Measurements from ENCODE around the genes MXD3 and PFN3.

- RRBS = no CpG with 5 or more reads among the region's 6 CpGs
Measured at GRCh38 chr5:177300872-177301764, 2.4 kb downstream of the RAB24 start.

- RRBS = no CpG with 5 or more reads among the region's 9 CpGs
Measured at GRCh38 chr5:177309371-177309750, 2.3 kb downstream of the MXD3 start.

DNA sequence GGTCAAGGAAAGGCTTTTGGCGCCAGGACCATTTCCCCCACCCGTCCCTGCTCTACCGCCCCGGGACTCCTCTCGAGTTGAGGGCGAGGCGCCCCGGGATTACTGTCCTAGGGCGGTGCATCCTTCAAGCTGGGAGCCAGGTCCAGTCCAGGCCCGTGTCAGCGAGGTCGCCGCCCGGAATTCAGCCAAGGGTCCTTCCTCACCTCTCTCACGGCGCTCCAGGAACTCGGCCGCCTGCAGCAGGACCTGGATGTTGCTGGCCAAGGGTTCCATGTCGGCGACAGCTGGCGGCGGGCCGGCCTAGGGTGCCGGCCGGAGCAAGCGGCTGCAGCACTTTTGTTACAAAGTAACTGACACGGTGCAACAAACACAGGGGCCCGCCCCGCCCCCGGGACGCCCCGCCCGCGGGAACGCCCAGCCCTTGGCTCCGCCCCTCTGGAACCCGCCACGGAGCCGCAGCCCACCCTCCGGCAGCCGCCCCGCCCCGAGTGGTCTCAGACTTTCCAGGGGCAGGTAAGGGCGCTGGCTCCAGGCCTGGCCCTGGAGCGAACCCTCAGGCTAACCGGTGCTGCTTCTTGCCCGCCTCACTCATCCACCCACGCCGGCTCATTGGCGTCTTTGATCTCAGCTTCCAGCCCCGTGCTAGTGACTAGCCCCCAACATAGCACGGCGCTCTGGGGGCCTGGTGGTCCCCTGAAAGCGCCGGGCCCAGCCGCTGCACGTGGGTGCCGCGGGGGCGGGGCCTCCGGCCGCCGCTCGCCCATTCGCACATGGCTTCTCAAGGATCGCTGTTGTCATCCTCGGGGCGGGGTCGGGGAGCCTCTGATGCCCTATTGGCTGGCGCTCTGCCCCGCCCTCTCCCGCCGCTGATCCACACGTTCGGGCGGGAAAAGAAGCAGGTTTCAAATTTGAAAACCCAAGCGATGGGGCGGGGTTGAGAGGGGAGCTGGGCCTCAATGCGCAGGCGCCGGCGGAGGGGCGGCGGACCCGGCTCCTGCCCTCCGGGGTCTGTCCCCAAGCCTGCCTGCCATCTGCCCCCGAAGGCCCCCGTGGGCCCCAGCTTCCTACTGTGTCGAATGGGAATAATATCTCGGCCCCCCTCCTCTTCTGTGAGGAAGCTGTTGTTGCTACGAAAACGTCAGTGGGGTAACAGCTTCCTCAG, at the start of gene MXD3:
Gene MXD3 (minus strand): TSS at position 341 of the 1,162 bp plus-strand sequence.
- RRBS = 1% methylated on average over 39 of the region's 92 CpGs

GRCh38 chr5:177338978-177339913, 12.2 kb downstream of the LMAN2 start:
- RRBS = no CpG with 5 or more reads among the region's 17 CpGs

DNA sequence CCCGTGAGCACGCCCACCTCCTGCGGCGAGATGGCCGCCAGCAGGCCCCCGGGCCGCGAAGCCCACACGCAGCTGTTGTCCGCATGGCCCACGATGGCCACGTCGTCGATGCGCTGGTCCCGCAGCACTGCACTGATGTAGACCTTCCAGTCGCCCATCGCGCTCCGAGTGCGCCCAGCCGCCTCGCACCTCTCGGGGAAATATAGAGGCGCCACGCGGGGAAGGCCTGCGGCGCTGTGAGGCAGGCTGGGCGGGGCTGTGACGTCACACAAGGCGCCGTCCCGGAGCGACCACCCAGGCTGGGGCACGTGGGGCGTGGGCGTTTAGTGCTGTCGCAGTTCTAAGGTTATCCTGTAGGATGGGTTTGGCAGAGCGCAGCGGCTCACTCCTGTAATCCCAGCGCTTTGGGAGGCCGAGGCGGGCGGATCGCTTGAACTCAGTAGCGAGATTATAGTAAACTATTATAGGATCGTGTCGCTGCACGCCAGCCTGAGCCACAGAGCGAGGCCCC, at the start of gene PFN3:
Gene PFN3 (minus strand): TSS at position 243 of the 511 bp plus-strand sequence.
- RRBS = 4% methylated on average over 6 of the region's 51 CpGs

- RRBS = no CpG with 5 or more reads among the region's 46 CpGs
Measured at GRCh38 chr5:177433077-177434186, 7.0 kb downstream of the GRK6 start.

DNA sequence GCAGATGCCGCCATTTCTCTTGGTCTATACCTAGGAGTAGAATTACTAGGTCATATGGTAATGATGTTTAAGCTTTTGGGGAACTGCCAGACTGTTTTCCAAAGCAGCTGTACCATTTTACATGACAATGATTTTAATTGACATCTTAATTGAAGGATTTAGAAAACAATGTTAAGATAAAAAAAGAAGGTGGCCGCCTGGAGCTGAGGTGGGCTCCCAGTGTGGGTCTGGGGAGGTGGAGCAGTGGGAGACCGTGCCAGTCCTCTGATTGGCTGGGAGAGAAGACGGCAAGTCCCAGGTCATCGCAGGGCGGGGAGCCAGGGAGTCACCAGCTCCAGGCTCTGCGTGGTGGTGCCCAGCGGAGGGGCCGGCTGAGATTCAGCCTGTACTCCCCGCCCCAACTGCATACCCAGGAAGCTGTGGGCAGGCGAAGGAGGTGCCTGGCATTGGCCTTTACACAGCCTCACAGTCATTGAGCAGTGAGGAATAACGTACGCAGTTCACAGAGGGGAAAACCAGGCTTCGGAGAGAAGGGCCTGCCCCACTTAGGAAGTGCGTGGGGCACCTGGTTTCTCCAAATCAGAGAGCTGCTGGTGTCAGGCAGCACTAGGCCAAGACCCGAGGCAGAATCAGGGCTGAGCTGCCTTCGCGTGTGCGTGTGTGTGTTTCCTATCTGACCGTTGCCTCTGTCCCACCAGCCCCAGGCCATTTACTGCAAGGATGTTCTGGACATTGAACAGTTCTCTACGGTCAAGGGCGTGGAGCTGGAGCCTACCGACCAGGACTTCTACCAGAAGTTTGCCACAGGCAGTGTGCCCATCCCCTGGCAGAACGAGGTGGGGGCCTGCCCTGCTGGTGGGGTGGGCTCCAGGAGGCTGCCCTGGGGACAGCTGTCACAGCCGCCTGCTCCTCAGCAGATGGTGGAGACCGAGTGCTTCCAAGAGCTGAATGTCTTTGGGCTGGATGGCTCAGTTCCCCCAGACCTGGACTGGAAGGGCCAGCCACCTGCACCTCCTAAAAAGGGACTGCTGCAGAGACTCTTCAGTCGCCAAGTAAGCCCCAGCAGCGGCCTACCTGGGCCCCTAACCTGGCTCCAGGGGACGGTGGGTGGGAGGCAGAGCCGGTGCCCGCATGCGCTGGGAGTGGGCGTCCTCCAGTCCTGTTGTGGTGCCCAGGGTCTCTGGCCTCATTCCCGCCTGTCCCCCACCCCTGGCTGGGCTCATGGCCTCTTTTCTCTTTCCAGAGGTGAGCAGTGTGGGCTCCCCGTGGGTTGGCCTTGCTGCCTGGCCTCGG, 6.2 kb upstream of the PRR7 start:
- RRBS = no CpG with 5 or more reads among the region's 36 CpGs

GRCh38 chr5:177450828-177451304, 4.3 kb downstream of the PRR7 start:
- RRBS = no CpG with 5 or more reads among the region's 6 CpGs

GRCh38 chr5:177466781-177467989, 6.2 kb downstream of the DBN1 start:
- RRBS = 94% methylated on average over 6 of the region's 74 CpGs

DNA sequence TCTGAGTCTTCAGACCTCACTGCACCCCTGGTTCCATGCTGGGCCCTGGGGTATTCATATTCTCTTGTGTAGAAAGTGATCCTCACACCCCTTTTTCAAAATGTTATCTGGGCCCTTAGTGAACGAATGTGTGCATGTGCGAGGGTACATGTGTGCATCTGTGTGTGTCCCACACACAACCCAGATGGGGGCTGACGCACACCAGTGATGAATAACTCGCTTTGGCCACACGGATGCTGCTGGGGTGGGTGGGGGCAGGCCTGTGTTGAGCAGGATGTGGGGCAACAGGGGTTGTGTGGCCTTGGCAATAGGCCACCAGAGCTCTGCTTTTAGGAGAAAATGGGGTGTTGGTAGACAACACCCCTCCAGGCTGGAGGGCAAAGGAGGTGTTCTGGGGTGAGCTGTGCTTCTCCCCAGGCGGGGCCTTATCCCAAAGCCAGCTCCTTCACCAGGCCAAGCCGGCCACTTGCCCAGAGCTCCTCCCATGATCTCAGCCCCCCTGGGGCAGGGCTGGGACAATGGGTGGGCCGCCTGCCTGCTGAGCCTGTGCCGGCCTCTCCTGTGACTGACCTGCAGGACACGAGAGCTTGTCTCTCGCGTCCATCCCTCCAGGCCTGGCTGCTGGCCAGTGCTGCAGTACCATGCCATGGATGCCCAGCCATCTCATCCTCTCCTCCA, 1.7 kb downstream of the DBN1 start:
- RRBS = 1% methylated on average over 3 of the region's 12 CpGs

GRCh38 chr5:177511252-177511573, 1.6 kb upstream of the DOK3 start:
- RRBS = no CpG with 5 or more reads among the region's 5 CpGs

GRCh38 chr5:177524268-177524907, 7.6 kb upstream of the DDX41 start:
- RRBS = 95% methylated on average over 7 of the region's 19 CpGs

GRCh38 chr5:177532328-177532786, 15.6 kb upstream of the DDX41 start:
- RRBS = no CpG with 5 or more reads among the region's 9 CpGs

DNA sequence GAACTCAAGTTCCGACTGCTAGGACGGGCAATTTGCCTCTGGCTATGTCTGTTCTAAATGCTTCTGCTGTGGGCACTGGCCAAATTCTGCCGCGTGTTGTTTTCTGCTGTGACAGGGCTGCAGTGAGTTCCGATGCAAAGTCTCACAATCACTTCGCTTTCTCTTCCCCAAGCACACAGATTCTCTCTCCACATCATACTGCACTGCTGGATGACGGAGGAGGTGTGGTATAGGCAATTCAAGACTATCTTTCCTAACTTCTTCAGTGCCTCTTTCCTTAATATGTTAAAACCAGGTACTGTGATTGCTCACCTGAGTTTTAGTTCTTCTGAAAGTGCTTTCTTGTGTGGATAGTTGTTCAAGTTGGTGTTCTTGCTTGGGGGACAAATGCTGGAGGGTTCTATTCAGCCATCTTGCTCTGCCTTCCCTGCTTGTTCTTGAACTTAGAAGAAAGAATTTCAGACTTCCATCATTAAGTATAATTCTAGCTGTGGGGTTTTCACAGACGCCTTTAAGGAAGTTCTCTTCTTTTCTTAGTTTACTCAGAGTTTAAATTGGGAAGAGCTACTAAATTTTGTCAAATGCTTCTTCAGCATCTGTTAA, 41.7 kb downstream of the B4GALT7 start:
- RRBS = no CpG with 5 or more reads among the region's 8 CpGs

DNA sequence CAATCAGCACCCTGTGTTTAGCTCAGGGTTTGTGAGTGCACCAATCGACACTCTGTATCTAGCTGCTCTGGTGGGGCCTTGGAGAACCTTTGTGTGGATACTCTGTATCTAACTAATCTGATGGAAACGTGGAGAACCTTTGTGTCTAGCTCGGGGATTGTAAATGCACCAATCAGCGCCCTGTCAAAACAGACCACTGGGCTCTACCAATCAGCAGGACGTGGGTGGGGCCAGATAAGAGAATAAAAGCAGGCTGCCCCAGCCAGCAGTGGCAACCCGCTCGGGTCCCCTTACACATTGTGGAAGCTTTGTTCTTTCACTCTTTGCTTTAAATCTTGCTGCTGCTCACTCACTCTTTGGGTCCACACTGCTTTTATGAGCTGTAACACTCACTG, 89.1 kb downstream of the B4GALT7 start:
- RRBS = no CpG with 5 or more reads among the region's 7 CpGs

DNA sequence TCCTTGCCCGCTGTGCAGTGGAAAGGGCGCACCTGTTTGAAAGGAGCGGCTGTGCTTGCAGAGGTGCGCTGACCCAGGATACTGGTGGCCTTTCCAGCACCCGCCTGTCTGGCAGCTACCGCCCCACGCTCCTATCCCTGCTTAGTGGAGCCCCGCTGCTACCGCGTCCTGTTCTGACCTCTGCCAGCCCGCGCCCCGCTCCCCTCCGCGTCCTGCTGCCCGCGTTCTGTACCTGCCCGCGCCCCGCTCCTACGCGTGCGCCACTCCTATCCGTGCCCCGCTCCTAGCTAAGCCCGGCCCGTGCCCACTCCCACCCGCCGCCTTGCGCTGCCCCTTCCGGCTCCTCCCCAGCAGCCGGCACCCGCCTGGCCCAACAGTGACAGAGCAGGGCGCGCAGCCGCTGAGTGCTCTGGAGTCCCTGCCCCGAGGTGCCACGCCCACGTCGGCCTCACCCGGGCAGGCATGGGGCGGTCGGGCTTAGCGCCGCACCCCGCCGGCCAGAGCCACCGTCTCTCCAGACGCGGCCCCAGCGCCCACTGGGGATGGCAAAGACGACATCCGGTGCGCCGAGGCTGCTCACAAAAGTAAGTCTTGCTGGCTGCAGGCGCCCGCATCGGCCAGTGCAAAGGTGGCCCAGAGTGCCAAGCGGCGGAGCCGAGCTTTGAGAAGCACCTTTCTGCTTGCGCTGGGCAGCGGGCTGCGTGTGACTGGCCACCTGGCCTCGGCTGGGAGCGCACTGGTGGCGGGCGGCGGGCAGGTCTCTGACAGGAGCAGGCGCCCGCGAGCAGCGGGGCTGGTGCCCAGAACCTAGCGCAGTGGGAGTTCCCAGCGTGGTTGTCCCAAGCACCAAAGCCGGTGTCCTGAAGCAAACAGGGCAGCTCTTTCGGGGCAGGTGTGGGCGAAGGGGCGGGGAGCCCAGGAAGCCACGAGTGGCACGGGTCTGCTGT, 56.6 kb downstream of the PROP1 start:
- RRBS = no CpG with 5 or more reads among the region's 81 CpGs

- RRBS = no CpG with 5 or more reads among the region's 35 CpGs
Measured at GRCh38 chr5:177944292-177944737, 51.7 kb downstream of the PROP1 start.

DNA sequence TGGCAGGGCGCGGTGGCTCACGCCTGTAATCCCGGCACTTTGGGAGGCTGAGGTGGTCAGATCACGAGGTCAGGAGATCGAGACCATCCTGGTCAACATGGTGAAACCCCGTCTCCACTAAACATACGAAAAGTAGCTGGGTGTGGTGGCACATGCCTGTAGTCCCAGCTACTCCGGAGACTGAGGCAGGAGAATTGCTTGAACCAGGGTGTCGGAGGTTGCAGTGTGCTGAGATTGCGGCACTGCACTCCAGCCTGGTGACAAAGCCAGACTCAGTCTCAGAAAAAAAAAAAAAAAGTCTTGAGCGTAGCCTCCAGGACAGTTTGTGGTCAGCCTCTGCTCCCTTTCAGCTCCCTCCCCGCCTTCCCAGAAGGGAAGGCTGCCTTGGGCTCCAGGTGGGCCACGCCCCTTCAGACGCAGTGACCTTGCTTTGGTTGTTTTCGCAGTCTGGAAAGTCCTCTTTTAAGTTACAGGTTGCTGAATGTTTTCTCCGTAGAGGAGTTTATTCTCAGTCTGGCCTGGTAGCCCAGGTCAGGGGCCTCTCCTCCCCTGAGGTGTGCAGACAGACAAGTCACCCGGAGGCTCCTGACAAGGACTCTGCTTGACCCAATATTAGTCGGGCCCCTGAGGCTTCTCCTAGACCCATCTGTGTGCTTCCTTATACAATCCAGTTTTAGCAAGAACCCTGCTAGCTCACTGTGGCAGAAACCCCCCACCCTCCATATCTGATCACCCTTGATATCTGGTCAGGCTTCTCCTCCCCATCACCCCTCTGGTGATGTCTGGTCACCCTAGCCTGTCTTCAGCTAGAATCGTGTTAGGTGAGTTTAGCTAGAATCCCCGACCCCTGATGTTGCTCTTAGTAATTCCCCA, 31.7 kb upstream of the N4BP3 start:
- RRBS = no CpG with 5 or more reads among the region's 21 CpGs

- RRBS = 87% methylated on average over 12 of the region's 23 CpGs
Measured at GRCh38 chr5:178117716-178118789, 4.7 kb downstream of the N4BP3 start.

- RRBS = no CpG with 5 or more reads among the region's 17 CpGs
Measured at GRCh38 chr5:178124070-178125034, 6.5 kb upstream of the RMND5B start.

All from choroid plexus epithelial cell (primary cell).